ENCODE measurements around the genes C12orf56, XPOT and IRAK3.

GRCh38 chr12:64083277-64083713, 138.8 kb downstream of the KICS2 start:
- PRO-cap, result no peak

GRCh38 chr12:64390209-64391203, at the start of gene C12orf56:
C12orf56 (minus strand) TSS chr12:64390758.
- PRO-cap, result bidirectional peak, plus-strand start at chr12:64390410, minus-strand start at chr12:64390321; bidirectional peak, plus-strand start at chr12:64390685, minus-strand start at chr12:64390758

GRCh38 chr12:64404309-64405327, at the start of gene XPOT:
XPOT (plus strand) TSS chr12:64404392.
- PRO-cap, result bidirectional peak, plus-strand start at chr12:64404399, minus-strand start at chr12:64404142; bidirectional peak, plus-strand start at chr12:64404594, minus-strand start at chr12:64405045

DNA sequence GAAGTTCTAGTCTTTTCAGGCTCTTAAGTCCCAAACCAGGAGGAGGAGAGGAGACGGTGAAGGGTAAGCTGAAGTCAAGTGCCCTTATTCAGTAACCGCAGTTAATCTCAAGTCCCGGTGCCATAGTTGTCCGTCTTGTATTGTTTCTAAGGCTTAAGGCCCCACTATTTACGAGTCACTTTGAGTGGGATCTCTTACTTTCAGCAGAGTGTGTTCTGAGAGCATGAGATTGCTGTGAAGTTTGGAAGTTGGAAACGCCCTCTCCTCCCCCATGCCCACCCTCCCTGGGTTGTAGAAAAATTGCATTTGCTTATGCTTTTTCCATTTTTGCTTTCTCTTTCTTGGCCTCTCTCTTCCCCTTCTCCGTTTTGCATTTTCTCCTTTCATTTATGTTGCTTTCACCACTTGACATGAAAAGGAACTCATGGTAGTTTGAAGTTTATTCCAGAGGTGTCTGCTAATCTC, 1.6 kb downstream of the RASSF3 start:
- PRO-cap, result no peak

GRCh38 chr12:64621102-64621782, 10.9 kb downstream of the RASSF3 start:
- PRO-cap, result no peak

- PRO-cap, result bidirectional peak, plus-strand start at chr12:65170244, minus-strand start at chr12:65170145; bidirectional peak, plus-strand start at chr12:65170601, minus-strand start at chr12:65170493
These were observed 737 bp downstream of the LEMD3 start for GRCh38 chr12:65169854-65170786.

GRCh38 chr12:65460044-65460292, 181.5 kb downstream of the MSRB3 start:
- PRO-cap, result no peak

GRCh38 chr12:65643888-65644253, 180.4 kb upstream of the HMGA2 start:
- PRO-cap, result no peak

- PRO-cap, result no peak
These were observed 95.4 kb upstream of the HMGA2 start for GRCh38 chr12:65728841-65729308.

DNA sequence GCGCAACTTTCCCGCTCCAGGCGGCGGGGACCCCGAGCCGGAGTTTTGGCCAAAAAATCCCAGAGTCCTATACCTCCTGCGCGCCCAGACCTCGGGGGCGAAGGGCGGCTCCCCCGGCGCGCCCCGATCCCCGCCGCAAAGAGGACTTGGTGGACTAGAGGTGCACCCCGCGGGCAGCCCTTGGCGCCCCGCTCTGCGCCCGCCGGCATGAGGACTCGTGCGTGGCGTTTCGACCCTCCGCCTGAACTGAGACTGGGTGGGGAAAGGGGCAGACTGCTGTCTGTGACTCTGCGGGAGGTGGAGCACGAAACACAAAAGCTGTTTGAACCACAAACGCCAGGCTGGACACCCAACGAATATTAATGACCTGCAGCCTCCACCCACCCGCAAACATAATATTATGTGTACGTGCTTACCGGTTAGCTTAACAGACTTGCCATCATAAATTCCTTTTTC, 94.9 kb upstream of the HMGA2 start:
- PRO-cap, result unidirectional peak, minus-strand start at position 248 of the sequence

DNA sequence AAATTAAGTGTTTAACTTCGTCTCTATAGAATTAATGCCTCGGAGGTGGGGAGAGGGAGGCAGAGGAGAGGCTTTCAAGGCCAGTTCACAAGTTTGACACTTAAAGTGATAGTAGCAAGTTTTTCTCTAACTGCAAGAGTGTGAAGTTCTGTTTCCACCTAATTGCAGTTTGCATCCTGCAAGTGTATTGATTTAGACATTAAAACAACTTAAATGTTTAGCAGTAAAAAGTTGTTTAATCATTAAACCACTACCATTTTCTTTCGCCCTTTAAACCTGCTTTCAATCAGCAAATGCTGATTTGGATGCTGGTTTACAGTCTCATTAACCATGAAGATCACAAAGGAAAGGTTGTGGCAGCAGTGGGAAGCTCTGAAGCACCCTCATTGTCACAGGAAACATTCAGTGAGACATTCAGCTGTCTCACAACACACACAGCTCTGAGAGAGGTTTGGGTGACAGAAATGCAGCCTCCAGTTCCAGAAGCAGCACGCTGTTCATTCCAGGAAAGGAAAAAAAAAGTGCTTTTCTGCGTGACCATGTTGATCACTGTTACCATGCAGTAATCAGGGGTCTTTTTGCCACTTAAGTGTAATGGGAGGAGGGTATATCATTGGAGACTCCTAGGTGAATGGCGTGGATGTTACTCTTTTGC, 102.2 kb downstream of the HMGA2 start:
- PRO-cap, result no peak

DNA sequence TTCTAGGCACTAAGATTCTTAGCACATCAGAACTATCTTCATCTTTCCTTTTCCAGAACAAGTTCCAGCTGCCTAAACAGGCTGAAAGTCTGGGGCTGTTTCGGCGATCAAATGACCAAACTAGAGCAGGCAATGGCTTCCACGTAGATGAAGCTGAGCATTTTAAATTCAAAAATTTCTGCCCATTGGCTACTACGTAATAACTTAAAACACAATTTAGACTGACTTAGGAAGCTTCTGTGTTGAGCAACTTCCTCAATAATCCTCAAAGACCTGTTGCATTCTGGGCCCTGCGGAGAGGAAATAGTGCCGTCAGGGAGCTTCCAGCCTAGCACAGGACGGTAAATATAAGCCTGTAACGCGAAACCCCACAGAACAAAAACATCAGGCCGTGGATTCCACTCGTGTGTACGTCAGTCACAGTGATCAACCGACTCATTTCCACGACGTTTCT, 705 bp downstream of the TMBIM4 start:
- PRO-cap, result bidirectional peak, plus-strand start at position 378 of the sequence, minus-strand start at position 149 of the sequence

DNA sequence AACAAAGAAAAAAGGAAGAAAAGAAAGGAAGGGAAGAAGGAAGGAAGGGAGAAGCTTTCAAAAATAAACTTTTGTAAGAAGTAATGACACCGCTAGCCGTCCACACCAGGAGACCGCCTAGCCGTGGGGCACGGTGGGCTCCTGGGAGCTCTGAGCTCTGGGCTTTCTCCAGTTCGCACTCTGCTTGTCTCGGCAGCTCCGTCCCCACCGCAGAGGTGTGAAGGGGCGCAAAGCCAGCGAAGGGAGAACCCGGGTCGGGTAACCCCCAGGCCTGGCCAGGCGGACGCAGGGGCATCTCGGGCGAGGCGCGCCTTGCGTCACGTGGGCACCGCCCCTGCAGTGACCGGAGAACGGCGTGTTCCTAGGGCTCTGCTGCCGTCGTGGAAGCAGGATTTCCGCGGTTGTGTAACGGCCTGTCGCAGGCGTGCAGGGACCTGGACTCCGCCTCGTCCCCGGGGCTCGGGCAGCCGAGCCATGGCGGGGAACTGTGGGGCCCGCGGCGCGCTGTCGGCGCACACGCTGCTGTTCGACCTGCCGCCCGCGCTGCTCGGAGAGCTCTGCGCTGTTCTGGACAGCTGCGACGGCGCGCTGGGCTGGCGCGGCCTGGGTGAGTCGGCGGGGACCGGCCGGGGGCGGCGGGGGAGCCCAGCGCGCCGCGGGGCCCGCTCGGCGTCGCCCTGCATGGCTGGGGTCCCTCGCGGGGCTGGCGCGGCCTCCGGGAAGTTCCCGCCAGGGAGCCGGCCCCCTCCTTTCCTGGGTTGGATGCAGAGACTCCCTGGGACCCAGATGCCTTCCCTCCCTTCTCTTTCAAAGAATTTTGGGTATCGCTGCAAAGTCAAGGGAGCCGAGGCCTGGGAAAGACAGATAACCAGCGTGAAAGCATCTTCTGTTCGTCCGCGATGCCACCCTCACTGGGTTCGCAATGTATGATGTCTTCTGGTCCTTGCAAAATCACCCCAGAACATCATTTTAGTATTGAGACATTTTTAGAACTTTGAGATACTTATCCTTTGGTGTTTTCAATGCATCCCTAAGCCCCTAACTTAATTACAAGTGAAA, at the start of gene IRAK3:
TSS of gene IRAK3 (plus strand) at position 389 of the 1,059 bp plus-strand sequence.
- PRO-cap, result bidirectional peak, plus-strand start at position 513 of the sequence, minus-strand start at position 489 of the sequence; bidirectional peak, plus-strand start at position 610 of the sequence, minus-strand start at position 559 of the sequence; unidirectional peak, minus-strand start at position 705 of the sequence

DNA sequence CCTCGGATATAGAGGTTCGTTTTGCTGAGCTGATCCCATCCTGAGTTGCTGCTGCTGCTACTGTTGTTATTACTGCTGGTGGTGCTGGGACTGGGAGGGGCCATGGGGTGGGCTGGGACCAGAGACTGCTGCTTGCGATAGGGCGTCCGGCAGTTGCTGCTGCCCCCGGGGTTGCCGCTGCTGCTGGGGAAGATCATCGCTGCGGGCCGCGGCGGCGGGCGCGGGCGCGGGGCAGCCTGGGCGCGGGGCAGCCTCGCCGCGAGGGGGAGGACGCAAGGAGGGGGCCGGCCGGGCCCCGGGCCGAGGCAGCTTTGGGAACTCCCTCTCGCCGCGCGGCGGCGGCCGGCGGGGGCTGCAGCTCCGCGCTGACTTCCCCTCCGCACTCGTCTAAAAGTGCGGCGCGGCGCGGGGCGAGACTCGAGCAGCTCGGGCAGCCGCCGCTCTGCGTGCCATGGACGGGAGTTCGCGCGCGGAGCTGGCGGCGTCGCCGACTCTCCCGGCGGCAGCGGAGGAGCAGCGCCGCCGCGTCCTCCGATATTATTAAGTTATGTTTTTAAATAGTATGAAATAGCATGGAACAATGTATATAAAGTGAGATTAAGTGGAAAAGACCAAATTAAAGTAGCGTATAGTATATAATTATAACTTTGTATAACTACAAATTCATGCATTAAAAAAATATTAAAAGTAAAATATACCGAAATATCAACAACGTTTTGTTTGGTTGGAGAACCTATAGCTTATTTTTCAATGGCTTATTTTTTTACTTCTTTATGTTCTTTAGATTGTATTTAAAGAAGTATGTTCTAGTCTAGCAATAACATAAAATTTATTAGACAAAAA, 46.3 kb downstream of the IRAK3 start:
- PRO-cap, result bidirectional peak, plus-strand start at position 152 of the sequence, minus-strand start at position 185 of the sequence; bidirectional peak, plus-strand start at position 382 of the sequence, minus-strand start at position 389 of the sequence

DNA sequence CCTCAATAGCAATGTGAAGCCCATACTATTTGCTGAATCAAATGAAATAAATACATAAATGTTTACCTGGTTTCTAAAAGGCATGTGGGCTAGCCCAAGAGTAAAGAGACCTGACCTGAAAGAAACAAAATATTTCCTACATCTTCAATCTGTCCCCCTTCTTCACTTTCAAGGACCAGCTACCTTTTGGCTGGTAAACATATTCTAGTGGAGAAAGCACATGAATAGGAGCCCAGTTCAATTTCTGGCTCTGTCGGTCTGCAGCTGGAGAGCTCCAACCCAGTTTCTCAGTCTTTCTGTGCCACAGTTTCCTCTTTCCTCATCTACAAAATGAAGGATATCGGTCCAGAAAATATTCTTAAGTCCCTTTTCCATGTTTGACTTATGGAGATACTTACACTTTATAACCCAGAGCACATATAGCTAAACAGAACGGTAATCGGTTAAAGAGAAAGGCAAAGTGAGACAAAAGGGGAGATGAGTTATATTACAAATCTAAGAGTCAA, 170.8 kb upstream of the GRIP1 start:
- PRO-cap, result no peak

GRCh38 chr12:66929526-66930061, 250.7 kb upstream of the GRIP1 start:
- PRO-cap, result no peak

DNA sequence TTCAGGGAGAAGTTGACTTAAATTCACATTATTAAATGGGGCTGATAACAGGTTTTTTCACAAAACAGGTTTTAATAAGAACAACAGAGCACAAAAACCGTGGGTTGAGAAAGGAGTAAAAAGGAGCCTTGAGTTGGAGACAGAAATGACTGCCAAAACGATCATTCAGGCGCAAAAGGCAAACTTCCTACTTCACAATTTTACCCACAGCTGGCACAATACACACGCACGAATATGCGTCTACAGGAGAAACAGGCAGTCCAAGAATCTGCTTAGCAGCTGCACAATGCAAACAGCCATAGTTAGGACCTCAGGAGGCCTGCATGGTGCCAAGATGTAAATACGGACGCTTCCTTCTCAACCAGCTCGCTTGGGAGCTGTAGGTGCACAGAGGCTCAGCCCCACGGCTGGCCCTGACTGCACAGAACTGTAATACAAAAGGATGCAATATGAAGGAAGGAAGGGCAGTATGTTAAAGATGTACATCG, 250.1 kb upstream of the CAND1 start:
- PRO-cap, result no peak

- PRO-cap, result no peak
These were observed 53.8 kb downstream of the CAND1 start for GRCh38 chr12:67322761-67323554.

GRCh38 chr12:68358612-68358820, 26.4 kb upstream of the MDM1 start:
- PRO-cap, result unidirectional peak, plus-strand start at chr12:68358741

DNA sequence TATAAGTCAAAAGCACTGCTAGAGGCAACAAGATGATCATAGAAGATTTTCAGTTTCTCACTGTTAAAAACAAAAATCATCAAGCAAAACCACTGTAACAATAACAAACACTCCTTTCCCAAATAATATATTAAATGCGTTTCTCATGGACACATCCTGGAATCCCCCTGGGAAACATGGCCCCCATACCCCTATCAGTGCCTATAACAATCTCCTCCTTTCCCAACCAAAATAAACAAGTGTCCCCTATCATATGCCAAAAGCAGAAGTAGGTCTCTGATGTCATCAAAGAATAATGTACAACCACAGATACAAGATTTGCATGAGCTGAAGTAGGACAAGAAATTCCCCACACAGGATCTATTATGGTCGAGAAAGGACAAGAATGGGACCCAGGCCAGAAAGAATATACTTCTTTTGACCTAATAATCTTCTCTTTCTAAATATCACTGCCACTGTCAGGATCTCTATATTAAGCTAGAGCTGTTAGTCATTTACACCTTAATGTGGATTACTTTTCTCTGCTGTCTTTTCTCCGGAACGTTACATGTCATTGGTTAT, 27.0 kb upstream of the MDM1 start:
- PRO-cap, result no peak